Mesenchymal stem cell of the bone marrow (primary cell): ENCODE measurements around the genes DDX50 and TYSND1.

DNA sequence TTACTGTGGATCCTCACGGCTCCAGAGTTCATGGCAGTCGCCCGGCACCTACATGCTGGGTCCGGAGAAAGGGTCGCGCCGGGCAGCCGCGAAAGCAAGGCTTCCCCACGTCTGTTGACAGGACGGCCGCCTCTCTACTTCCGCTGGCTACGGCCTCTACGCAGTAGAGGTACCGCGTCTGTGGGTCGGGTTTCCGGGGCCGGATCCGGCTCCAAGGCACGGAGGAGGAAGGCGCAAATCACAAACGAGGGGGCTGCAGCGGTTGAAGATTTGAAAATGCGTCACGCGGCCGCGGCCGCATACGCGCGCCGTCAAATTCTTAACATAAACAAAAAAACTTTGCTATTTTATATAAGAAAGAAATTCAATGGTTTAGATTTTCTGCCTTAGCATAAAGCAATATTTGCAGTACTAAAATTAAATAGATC is 649.6 kb downstream of the REEP3 start:
- CAGE, long polyA plus RNA: no peak

- CAGE, long polyA plus RNA: no peak
Observed at GRCh38 chr10:67700096-67700377, 4.0 kb upstream of the CTNNA3 start.

DNA sequence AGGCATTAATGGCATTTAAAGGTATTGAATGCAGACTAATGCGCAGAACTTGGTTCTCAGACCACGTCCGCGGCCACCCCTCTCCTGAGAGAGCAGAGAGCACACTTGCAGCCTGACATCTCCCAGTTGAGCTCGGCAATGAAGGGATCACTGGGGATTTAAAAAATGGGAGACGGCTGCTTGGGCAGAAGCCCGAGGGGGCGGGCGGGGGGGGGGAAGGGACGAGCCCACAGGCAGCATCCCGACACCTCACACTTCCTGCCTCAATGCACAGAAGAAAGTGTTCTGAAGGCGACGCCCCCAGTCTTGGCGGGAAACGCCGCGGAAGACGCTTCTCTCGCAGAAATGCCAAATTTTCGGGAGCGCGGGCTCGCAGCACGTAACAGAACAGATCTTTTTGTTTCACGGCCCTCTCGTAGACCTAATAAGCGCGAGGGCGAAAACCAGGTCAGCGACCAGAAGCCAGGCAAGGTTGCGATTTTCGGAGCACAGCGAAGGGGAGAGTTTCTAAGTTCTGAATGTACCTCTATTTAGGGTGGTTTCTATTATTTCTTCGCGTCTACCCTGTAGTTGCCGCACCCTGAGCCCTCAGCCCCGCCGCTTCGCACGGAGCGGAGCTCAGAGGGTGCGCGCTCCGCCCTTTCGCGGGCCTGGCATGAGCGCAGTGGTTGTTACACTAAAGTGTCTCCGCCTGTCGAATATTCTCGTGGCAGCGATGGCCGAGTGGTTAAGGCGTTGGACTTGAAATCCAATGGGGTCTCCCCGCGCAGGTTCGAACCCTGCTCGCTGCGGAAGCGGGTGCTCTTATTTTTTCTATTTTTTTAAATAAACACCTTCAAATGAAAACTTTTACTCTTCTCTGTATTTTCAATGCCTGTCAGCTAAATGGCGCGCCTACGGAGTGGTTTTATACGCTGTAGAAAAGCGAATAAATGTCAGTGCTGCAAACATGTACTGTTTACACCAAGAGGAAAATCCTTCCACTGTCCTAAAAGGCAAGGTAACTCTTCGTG is 68.1 kb upstream of the CTNNA3 start:
- CAGE, long polyA plus RNA: no peak

DNA sequence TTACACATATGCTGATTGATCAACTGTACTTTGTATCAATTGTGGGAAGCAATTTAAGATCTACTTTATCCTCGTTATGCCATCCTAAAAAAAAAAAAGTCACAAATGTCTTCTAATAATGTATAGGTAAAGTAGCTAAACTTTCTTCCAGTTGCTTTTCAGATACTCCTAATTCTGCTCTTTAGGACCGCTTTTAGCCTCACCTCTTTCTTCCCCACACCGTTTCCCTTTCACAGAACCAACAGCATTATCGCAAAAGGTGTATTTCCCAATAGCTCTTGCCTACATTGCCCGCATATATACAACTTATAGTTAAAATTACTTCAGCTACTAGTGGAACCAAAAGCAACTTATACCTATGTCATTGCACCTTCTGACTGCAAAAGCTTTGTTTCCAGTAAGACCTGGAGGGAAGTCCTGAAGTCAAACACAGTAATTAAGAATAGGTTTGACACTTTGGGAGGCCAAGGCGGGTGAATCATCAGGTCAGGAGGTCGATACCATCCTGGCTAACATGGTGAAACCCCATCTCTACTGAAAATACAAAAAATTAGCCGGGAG is 14.2 kb downstream of the HERC4 start:
- CAGE, long polyA plus RNA: no peak

GRCh38 chr10:68142803-68143115 is 33.5 kb downstream of the MYPN start:
- CAGE, long polyA plus RNA: no peak

DNA sequence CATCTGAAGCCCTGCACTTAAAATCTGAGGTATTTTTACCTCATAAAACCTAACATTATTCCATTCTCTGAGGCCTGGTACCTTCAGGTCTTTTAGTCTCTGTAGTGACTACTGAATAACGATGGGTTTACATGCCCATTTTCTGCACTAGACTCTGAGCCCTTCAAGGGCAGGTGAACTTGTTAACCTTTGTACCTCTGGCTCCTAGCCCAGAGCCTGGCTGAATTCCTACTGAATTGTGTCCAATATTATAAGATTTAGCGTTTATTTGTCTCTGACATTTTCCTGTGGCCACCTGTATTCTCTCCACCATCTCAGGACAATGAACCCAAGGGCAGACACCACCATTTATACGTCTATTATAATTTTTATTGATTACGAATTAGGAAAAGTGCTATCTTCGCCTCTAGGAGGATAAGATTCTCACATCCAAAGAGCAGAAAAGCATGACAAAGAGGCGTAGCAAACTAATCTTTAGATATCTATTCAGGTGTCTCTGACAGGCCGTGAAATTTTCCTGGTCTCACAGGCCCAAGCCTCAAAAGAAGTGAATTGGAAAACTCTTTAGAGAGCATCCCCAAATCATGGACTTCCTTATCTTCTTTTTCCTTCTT is 27.9 kb upstream of the HNRNPH3 start:
- CAGE, long polyA plus RNA: no peak

DNA sequence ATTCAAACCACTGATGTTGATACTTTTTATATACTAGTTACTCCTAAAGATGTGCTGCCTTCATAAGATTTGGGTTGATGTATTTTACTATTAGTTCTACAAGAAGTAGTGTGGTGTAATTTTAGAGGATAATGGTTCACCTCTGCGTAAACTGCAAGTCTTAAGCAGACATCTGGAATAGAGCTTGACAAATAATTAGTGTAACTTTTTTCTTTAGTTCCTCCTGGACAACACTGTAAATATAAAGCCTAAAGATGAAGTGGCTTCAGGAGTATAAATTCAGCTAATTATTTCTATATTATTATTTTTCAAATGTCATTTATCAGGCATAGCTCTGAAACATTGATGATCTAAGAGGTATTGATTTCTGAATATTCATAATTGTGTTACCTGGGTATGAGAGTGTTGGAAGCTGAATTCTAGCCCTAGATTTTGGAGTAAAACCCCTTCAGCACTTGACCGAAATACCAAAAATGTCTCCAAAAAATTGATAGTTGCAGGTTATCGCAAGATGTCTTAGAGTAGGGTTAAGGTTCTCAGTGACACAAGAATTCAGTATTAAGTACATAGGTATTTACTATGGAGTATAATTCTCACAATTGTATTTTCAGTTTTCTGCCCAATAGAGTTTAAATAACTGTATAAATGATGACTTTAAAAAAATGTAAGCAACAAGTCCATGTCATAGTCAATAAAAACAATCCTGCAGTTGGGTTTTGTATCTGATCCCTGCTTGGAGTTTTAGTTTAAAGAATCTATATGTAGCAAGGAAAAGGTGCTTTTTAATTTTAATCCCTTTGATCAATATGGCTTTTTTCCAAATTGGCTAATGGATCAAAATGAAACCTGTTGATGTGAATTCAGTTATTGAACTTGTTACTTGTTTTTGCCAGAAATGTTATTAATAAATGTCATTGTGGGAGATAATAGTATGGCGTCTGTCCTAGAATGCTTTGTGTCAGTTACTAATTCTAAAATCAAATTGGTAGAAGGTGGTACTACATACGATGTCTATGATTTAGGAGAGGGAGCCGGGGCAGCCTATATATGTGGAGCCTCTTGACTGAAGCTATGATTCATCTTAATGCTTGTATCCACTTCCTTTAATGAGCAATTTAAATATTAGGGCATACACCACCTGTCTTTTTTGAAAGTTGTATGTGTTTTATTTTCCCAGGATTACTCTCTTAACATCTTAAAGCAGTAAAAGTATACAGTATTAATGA is 9.9 kb upstream of the PBLD start:
- CAGE, long polyA plus RNA: no peak

DNA sequence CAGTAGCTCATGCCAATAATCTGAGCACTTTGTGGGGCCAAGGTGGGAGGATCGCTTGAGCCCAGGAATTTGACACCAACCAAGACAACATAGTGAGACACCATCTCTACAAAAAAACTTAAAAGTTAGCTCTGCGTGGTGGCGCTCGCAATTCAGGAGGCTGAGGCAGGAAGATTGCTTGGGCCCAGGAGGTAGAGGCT is 18.0 kb downstream of the SLC25A16 start:
- CAGE, long polyA plus RNA: no peak

DNA sequence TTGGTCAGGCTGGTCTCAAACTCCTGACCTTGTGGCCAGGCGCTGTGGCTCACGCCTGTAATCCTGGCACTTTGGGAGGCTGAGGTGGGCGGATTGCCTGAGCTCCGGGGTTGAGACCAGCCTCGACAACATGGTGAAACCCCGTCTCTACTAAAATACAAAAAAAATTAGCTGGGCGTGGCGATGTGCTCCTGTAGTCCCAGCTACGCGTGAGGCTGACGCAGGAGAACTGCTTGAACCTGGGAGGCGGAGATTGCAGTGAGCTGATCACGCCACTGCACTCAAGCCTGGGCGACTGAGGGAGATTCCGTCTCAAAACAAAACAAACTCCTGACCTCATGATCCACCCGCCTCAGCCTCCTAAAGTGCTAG is 5.2 kb upstream of the TET1 start:
- CAGE, long polyA plus RNA: no peak

DNA sequence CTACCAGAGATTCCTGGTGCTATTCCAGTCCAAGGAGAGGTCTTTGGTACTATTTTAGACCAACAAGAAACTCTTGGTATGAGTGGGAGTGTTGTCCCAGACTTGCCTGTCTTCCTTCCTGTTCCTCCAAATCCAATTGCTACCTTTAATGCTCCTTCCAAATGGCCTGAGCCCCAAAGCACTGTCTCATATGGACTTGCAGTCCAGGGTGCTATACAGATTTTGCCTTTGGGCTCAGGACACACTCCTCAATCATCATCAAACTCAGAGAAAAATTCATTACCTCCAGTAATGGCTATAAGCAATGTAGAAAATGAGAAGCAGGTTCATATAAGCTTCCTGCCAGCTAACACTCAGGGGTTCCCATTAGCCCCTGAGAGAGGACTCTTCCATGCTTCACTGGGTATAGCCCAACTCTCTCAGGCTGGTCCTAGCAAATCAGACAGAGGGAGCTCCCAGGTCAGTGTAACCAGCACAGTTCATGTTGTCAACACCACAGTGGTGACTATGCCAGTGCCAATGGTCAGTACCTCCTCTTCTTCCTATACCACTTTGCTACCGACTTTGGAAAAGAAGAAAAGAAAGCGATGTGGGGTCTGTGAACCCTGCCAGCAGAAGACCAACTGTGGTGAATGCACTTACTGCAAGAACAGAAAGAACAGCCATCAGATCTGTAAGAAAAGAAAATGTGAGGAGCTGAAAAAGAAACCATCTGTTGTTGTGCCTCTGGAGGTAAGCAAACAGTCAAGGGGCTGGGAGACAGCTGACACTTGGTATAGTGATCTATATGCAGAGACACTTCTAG is 13.6 kb downstream of the TET1 start:
- CAGE, long polyA plus RNA: no peak

- CAGE, long polyA plus RNA: no peak
Observed at GRCh38 chr10:68901155-68902233, at the start of gene DDX50. Gene DDX50, plus strand, starts transcription at chr10:68901315.

DNA sequence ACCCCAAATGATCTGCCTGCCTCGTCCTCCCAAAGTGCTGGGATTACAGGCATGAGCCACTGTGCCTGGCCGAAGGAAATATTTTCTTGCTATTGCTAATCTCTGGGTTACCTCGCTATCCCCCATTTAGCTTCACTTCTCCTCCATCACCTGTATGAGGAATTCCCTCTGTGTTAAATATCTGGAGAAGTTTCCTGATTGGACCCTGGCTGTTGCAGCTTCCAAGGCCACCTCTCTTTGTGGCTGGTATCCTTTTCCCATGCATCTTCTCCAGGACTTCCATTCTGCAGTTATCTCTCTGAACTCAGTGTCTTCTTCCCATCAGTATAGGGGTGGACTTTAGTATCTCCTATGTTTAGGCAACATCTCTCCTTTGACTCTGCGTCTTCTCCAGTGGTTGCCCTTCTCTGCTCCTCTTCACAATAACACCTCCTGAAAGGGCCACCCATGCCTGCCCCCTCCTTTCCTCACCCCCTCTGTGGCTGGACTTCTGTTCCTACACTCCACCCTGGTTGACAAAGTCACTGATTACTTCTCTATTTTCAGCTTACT is 13.4 kb downstream of the SRGN start:
- CAGE, long polyA plus RNA: no peak

DNA sequence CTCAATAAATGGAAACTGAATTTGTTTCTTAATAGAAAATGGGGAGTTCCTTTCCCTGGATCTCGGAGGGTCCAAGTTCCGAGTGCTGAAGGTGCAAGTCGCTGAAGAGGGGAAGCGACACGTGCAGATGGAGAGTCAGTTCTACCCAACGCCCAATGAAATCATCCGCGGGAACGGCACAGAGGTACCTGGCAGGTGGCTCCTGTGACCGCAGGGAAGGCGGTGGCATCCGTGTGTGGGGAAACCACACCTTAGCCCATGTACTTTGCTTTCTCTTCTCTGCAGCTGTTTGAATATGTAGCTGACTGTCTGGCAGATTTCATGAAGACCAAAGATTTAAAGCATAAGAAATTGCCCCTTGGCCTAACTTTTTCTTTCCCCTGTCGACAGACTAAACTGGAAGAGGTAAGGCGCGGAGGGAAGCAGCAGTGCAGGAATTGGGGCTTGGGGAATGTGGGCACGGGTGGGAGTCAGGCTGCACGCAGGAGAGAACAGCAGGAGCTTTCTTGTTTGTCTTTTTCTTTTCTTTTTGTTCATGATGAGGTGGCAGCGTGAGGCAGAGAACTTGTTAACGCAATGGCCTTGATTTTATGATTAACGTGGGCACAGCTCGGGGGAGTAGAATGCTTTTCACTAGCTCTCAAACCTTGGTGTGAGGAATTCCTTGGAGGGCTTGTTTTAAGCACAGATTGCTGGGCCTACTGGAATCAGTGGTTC is 12.8 kb downstream of the HKDC1 start:
- CAGE, long polyA plus RNA: no peak

DNA sequence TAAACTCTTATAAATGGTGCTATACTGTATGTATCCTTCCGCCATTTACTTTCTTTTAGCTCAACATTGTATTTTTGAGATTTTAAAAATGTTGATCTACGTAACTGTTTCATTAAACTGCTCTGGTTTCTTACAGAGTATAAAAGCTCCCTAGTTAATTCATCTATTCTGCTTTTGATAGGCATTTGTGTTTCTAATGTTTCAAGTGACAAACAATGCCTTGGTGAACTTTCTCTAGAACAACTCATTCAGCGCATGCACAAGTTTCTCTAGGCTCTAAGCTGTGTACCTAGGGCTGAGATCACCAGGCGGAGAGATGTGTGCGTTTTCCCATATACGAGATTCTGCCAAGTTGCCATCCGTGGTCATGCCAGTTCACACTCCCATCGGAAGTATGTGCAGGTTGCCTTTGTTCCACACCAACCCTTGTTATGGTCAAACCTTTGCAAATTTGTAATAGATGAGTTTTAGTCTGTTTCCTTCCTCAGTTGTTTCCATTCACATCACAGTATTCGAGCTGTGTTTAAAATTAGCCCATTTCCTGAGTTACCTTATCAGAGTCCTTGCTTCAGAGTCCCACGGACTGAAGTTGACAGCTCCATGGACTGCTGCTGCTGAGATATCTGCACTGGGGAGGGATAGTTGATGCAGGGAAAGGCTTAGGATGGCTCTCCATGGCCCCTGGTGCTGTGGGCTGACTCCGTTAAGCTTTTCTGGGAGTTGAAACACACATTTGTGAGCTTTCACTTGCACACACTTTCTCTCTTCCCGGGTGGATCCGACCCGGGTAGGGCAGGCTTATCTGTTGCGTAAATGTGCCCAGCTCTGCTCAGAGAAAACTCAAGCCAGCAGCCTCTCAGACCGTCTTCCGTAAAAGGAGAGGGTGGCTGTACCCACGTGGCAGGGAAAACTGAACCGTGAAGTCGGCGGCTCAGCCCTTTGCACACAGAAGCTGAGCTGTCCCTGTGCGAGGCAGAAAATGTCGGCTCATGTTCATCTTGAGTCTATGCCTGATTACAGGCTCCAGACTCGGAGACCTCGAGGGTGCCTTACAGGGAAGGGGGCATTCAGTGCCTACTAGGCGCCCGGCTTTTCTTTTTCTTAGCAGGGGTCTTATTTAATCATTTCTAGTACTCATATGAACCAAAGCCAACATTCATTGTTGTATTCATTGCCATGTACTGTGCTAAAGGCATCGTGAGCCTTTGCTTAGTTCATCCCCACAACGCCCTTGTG is 9.1 kb downstream of the HK1 start:
- CAGE, long polyA plus RNA: no peak

GRCh38 chr10:69338071-69338802 is 19.6 kb downstream of the HK1 start:
- CAGE, long polyA plus RNA: no peak

GRCh38 chr10:70051259-70052083 is 1.2 kb upstream of the MACROH2A2 start:
- CAGE, long polyA plus RNA: no peak

GRCh38 chr10:70146451-70147166 is at the start of gene TYSND1:
Gene TYSND1, minus strand, starts transcription at chr10:70146700.
- CAGE, long polyA plus RNA: no peak

GRCh38 chr10:70151450-70151984 is 5.0 kb upstream of the TYSND1 start:
- CAGE, long polyA plus RNA: no peak

GRCh38 chr10:70421541-70422455 is 17.9 kb downstream of the EIF4EBP2 start:
- CAGE, long polyA plus RNA: no peak

GRCh38 chr10:70442250-70442872 is 880 bp upstream of the NODAL start:
- CAGE, long polyA plus RNA: no peak